ENCODE measurements around a stretch of chr12.

GRCh38 chr12:10635878-10636434 lies 22.5 kb upstream of the MAGOHB start:
- PRO-cap = no peak

GRCh38 chr12:10672202-10673121 lies 1.4 kb downstream of the STYK1 start:
- PRO-cap = bidirectional peak, plus-strand start at chr12:10672367, minus-strand start at chr12:10672281

GRCh38 chr12:10698893-10699660 lies 24.0 kb downstream of the YBX3 start:
- PRO-cap = no peak

DNA sequence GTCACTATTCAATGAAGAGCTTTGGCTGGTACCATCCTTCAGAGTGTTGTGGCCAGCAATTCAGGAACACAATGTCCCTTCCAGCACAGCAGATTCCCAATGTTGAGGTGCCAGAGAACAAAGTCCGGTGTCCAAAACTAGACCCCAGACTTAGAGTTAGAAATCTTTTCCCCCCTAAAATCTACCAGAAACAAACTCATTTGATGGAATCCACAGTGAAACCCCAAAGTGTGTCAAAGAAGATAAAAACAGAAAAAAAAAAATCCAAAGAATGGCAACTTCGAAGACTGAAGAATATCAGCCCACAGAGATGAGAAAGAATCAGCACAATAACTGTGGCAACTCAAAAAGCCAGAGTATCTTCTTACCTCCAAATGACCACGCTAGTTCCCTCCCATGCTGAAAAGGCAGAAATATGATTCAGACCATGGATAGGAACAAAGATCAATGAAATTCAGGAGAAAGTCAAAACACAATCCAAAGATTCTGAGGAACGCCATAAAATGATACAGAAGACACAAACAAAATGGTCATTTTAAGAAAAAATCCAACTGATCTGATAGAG lies 13.9 kb upstream of the TAS2R14 start:
- PRO-cap = no peak

GRCh38 chr12:11172036-11172704 lies 1.2 kb downstream of the SMIM10L1 start:
- PRO-cap = no peak

DNA sequence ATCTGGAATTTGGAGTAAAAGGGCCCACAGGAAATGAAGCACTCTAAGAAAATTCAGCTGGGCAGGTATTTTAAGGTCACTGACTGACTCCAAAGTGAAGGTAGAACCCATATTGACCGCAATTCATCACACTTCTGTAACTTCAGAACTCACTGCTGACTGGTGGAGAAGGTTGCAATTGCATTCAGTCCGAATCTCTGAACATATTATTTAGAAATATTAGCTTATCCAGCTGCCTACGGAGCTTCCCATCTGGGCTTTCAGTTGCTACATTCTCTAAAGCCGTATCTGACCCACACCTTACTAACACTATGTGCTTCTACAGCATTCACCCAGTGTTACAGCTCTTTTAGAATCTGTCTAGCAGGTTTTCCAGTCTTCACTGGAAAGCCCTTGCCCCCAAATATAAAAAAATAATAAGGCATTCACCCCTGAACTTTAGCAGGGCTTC lies 103.3 kb upstream of the ETV6 start:
- PRO-cap = no peak

DNA sequence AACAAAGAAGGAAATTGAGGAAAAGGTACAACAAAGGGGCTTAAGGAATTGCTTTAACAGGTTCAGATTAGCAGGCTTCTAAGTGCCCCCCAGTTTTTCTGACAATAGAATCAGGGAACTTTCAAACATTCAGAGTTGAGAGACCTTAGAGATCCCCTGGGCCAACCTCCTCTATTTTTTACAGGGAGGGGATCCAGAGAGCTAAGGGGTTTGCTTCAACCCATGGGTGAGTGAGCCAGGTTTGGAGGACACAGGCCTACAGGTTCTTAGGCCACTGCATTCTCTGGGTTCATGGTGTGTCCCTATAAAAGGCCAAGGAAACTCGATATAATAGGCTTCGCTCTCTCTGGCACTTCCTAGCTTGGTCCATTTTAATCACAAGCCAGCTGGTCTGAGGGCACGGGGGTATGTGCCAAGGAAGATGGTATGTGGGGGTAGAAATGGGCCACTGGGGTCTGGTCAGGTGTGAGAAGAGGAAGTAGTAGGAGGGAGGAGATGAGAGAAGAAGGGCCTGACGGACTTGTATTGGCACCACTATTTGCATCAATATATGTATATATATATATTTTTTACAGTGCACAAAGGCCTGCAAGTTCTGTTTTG lies 4.8 kb downstream of the ETV6 start:
- PRO-cap = no peak

GRCh38 chr12:11661313-11662035 lies 12.0 kb downstream of the ETV6 start:
- PRO-cap = no peak

- PRO-cap = no peak
Measured at GRCh38 chr12:11707963-11708405, 58.5 kb downstream of the ETV6 start.

- PRO-cap = bidirectional peak, plus-strand start at chr12:11729184, minus-strand start at chr12:11729168
Measured at GRCh38 chr12:11729043-11729288, 79.5 kb downstream of the ETV6 start.

GRCh38 chr12:11754023-11754342 lies 104.5 kb downstream of the ETV6 start:
- PRO-cap = no peak

- PRO-cap = no peak
Measured at GRCh38 chr12:11755300-11756375, 106.2 kb downstream of the ETV6 start.

- PRO-cap = bidirectional peak, plus-strand start at chr12:11766386, minus-strand start at chr12:11766201
Measured at GRCh38 chr12:11765674-11766270, 116.3 kb downstream of the ETV6 start.

GRCh38 chr12:11807214-11807871 lies 157.9 kb downstream of the ETV6 start:
- PRO-cap = no peak

GRCh38 chr12:12081857-12082670 lies 11.3 kb downstream of the BCL2L14 start:
- PRO-cap = unidirectional peak, plus-strand start at chr12:12082229

DNA sequence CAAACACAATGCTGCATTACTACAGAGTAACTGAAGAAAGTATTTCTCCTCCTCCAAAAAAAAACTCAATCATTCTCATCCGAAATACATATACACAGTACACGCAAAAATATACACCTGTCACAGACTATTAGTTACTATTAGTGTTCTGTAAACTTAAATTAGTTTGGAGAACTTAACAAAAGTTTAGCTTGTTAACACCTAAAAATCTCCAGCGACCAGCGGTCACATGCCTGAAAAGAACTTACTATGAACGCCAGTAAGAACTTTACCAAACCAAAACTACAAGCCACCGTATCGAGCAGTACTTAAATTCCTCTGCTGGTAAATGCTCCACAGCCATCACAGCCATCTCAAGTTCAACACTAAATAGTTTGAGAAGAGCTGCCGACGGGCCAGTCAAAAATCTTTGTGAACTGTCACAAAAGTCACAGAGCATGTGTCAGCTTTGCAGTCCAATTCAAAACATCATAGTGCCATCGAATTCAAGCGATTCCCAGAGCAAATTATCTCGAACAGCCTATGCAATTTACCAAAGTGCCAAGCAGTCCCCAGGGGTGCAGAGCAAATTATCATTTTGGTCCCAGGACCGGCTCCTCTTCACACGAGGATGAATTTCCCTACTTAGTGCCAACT lies 1.4 kb downstream of the LRP6 start:
- PRO-cap = no peak

GRCh38 chr12:12540581-12541204 lies 22.0 kb downstream of the DUSP16 start:
- PRO-cap = no peak

- PRO-cap = unidirectional peak, plus-strand start at chr12:12561516; bidirectional peak, plus-strand start at chr12:12561975, minus-strand start at chr12:12561657; bidirectional peak, plus-strand start at chr12:12562218, minus-strand start at chr12:12562146; bidirectional peak, plus-strand start at chr12:12562321, minus-strand start at chr12:12562283
Measured at GRCh38 chr12:12561377-12562527, 911 bp downstream of the DUSP16 start.

DNA sequence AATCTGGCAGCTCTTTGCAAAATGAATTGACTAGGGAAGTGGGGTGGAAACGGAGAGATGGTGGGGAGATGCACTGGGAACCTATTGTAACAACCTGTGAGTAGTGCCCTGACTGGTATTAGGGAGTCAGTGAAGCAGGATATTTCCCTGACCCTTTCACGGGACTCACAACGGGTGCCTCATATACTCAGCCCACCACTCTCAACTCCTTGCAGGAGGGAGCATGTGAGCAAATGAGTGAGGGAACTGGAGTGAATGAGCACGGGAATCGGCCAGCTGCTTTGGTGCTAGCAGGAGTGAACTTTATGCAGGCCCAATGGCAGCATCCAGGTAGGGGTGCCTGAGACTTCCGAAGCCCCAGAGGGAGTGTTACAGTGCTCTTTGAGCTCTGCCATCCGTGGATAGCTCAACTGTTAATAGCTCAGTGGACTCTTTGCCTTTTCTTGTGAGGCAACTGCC lies 12.7 kb downstream of the CREBL2 start:
- PRO-cap = no peak

DNA sequence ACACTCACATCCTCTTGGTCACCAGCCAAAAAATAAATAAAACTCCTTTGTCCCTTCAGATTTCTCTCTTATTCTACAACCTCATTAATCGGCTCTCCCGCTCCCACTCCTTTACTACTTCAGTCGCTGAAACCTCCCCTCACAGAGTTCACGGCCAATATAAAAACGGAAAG lies 220 bp downstream of the GPR19 start:
- PRO-cap = no peak

All from colonic mucosa (tissue), 1 donor.